ENCODE measurements around a stretch of chr2.

GRCh38 chr2:198697134-198697712, 760.5 kb downstream of the SATB2 start:
- RRBS, result no CpG with 5 or more reads among the region's 3 CpGs

DNA sequence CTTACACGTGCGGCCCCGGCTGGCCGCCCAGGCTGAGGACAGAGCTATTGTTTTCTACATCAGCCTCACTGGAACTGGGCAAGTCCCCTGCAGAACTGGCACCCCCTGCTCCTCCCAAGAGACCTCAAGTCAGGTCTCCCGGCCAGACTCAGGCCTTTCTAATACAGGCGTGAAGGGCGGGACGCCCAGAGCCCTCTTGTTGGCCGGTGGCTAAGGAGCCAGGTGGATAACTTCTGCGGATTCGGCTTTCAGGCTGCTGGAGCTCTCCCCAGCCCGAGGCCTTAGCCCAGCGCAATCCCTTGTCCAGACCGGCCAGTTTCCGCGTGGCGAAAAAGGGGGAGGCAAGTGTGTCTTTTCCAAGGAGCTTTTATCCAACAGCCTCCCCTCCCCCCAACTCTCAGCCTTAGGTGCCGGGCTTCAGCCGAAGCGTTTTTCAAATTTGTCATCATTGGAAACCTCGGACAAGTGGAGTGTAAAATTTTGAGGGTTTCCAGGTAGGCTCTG, 9.3 kb upstream of the SATB2 start:
- RRBS, result 16% methylated on average over 14 of the region's 21 CpGs

GRCh38 chr2:199470291-199470669, 12.5 kb upstream of the SATB2 start:
- RRBS, result no CpG with 5 or more reads among the region's 15 CpGs

DNA sequence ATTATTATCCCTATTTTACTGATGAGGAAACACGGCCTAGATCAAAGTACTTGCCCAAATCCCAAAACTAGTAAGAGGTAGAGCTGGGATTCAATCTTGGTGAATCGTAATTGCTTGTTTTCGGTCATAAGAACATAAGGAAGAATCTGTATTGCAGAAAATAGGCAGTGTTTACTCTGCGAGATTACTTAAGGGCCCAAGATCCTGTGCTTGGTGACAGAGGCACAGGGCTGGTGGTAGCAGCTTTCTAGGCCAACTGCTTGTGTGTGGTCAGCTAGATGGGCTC, 70.6 kb downstream of the SPATS2L start:
- RRBS, result no CpG with 5 or more reads among the region's 4 CpGs

DNA sequence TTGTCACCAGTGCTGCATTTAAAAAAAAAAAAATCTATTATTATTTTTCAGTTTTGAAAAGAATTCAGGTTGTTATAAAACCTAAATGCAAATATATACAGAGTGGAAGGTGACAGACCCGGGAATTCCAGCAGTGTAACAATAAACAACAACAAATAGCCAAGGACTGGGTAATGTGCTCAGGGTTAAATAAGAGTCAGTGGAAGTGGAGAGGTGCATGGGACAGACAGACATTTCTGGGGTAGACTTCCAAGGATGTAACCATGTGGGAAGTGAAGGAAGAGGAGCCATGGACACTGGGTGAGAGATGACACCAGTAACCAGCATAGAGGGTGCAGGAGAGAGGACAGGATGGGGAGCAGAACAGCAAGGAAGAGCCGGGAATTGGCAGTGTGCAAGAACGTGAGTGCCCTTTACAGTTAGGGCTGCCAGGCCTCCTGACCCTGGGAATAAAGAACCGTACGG, 57.0 kb downstream of the KCTD18 start:
- RRBS, result no CpG with 5 or more reads among the region's 5 CpGs

DNA sequence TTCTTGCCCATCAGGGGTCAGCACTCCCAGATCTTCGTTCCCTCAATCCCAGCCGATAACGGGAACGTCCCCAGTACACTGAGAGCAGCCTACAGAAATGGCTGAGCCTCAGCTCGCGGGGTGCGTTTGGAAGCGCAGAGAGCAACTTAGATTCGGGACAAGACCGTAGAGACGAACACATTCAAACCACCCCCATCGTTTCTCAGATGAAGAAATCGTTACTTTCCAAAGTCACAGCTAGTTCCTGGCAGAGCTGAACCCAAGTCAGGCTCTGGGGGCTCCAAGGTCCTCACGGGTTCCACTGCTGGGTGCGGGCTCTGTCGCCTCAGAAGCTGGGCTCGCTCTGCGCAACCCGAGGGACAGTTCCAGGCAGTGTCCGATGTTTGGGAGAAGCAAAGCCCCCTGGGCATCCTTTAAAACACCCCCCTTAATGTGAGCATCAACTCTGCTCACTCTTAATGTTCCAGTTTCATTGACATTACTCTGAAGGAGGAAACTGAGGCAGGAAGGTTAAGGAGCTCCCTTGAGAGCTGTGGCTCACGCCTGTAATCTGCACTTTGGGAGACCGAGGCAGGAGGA, 741 bp downstream of the AOX1 start:
- RRBS, result no CpG with 5 or more reads among the region's 22 CpGs

DNA sequence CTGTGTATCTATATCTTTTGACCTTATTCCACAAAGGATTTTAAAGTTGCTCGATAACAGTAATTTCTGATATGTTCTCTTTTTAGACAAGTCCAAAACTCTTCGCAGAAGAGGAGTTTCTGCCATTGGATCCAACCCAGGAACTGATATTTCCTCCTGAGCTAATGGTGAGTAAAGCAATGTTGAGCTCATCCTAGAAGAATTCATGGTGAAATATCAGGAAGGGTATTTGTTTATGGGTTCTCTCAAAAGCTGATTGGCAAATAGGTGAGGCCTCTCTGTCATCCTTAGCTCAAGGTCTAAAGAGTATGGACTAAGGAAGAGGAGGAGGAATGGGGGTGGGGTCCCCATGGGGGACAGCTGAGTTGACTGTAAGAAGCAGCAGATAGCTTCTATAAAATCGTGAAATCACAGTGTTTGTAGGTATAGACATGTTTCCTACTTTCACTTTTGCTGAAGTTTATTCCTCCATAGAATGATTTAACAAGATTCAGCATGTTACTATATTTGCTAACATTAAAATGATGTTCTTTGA, 18.2 kb downstream of the AOX1 start:
- RRBS, result no CpG with 5 or more reads among the region's 3 CpGs

DNA sequence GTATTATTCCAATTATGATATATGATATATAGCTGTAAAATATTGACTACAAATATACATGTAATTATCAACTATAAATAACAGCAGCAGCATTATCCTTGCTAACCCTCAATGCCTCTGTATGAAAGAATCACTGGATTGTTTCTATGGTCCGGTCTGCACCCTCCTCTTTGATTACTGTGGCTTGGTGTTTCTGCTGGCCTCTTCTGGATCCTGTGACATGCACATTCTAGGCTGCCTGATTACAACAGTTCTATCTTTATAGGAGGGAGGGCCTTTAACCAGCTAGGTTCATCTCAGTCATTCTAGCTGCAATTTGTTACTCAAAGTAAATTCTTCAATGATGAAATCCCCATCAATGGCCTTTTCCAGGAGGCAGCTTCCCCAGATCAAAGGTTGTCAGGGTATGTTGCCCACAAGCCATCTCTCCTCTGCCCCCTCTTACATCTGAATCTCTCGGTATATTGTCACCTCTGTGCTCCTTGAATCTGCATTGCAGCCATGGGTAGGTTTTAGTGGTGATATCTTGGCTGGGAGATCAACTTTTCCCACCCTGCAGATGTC, 106.4 kb upstream of the BZW1 start:
- RRBS, result no CpG with 5 or more reads among the region's 2 CpGs

GRCh38 chr2:200817936-200818135, 6.1 kb downstream of the BZW1 start:
- RRBS, result no CpG with 5 or more reads among the region's 1 CpG

GRCh38 chr2:201121170-201121774, 5.3 kb downstream of the CFLAR start:
- RRBS, result no CpG with 5 or more reads among the region's 3 CpGs

GRCh38 chr2:201138780-201139451, 23.0 kb downstream of the CFLAR start:
- RRBS, result no CpG with 5 or more reads among the region's 14 CpGs

DNA sequence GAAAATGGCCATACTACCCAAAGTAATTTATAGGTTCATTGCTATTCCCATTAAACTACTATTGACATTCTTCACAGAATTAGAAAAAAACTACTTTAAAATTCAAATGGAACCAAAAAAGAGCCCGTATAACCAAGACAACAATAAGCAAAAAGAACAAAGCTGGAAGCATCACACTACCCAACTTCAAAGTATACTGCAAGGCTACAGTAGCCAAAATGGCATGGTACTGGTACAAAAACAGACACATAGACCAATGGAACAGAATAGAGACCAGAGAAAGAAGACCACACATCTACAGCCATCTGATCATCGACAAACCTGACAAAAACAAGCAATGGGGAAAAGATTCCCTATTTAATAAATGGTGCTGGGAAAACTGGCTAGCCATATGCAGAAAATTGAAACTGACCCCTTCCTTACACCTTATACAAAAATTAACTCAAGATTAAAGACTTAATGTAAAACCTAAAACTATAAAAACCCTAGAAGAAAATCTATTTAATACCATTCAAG, 13.9 kb upstream of the CASP10 start:
- RRBS, result no CpG with 5 or more reads among the region's 2 CpGs

- RRBS, result no CpG with 5 or more reads among the region's 7 CpGs
Observed at GRCh38 chr2:201179804-201180432, 3.0 kb upstream of the CASP10 start.

- RRBS, result no CpG with 5 or more reads among the region's 4 CpGs
Observed at GRCh38 chr2:201219226-201219747, 36.3 kb downstream of the CASP10 start.

DNA sequence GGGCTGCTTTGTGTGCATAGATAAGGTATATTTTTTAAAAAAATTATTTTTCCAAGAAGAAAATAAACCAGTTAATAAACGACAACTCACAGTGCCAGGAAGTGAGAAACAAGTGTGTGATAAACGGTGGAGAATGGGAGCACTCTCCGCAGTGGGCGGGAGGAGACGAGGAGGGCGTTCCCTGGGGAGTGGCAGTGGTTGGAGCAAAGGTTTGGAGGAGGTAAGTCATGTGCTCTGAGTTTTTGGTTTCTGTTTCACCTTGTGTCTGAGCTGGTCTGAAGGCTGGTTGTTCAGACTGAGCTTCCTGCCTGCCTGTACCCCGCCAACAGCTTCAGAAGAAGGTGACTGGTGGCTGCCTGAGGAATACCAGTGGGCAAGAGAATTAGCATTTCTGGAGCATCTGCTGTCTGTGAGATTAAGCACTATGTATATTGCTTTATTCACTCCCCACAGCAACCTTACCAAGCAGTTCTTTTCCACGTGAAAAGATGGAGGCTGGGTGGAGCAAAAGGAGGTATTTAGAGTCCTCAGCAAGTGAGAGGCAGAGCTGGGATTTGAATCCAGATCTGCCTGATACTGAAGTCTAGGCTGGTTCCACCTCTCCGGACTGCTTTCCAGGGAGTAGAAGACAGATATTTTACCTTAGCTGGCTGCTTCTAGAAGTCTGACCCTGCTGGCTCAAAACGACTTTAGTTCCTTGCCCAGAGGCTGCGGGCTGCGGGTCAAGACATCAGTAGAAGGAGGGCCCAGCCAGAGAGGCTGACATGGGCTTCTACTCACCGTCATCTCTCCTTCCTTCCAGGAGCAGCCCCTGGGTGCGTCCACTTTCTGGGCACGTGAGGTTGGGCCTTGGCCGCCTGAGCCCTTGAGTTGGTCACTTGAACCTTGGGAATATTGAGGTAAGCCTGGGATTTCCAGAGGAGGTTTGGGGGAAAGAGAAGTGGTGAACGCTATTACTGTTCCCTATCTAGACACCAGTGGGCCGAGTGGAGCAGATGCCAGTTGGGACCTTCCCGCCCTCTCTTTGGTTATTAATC, 26.8 kb upstream of the CASP8 start:
- RRBS, result no CpG with 5 or more reads among the region's 19 CpGs

GRCh38 chr2:201234251-201234570, 26.1 kb upstream of the CASP8 start:
- RRBS, result no CpG with 5 or more reads among the region's 10 CpGs

DNA sequence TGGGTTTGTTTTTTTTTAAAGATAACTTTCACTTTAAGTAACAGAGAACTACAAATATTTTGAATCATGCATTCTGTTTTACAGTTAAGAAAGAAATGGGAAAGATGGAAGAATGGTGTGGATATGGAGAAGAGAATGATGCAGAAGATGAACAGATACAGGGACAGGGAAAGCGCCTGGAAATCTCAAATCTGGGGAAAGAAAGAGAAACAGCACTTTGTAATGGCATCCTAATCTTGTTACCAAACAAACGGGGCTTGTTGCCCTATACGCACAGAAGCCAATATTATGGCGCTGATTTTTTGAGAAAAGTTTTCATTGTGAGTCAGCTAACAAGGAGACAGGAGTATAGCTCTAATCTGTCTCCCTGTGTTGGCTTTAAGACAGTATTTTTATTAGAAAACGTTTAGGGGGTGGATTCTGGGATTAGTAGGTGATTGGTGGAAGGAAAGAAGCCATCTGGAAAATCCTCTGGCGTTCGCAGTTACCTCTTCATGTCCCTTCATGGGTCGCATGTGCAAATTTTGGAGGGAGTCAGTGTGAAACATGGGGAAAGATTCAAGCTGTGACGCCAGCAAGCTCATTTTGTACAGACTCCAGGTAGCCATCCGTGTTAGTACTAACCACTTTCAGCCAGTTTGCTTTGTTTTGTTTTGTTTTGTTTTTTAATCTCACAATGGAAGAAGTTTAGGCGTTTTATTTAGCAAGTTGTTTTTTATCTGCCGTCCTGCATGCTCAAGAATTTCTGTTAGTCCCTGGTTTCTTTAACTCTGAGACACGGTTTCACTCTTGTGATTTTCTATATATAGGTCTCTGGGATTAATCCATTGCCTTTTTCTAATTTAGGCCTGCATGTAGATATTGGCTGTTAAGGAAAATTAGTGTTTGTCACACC, 742 bp upstream of the TMEM237 start:
- RRBS, result no CpG with 5 or more reads among the region's 13 CpGs

DNA sequence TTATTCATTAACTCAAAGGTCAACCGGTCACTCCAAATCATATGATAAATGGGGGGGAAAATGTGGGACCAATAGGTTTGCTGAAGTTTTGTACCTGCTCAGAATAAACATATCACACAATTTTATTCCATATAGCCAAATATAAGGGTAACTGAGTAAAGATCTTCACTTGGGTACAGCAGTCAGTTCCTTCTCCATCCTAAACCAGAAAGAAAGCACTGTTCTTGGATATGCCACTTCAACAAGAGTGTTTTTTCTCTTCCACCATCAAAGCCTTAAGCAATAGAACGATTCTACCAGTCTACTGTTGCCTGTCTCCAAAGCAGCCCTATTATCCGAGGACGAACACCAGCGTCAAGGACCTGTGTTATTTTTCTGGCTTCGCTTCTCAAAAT, 851 bp downstream of the ALS2 start:
- RRBS, result no CpG with 5 or more reads among the region's 6 CpGs

DNA sequence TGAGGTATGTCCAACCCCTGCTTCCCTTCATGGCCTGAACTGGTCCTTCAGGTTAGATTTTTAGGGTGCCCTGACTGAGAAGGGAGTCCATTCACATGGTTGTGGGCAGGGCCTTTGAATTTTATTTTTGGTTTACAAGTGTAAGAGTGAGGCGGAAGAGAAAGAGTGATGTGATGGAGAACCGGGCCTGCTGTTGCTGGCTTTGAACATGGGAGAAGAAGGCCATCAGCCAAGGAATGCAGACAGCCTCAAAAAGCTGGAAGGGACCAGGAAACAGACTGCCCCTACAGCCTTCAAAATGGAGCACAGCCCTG, 105.0 kb downstream of the CDK15 start:
- RRBS, result no CpG with 5 or more reads among the region's 2 CpGs

DNA sequence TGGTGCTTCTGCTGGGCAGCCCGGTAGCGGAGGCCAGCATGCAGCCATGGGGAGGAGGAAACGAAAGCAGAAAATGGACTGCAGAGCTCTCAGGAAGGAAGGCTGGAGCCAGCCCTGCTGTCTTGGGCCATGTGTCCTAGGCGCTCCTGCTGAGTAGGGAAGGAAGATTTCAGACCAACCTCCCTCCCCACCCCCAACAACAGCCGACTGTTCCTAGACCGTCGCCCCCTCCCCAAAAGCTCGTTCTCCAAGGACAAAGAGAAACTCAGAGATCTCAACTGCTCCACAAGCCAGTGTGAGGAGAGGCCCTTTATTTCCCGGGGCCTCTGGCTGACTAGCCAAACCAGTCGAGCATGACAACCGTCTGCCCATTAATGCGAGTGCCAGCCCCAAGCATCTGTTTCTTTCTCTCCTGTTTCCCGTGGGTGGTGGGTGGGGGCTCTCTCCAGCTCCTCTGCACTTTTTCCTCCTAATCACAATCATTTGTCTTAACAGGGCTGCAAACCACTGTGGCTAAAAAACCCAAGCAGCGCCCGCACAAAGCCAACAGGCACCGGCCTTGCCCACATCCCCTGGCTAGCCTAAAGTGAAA, 66.7 kb upstream of the FZD7 start:
- RRBS, result no CpG with 5 or more reads among the region's 16 CpGs